ENCODE measurements around a stretch of chr18.

DNA sequence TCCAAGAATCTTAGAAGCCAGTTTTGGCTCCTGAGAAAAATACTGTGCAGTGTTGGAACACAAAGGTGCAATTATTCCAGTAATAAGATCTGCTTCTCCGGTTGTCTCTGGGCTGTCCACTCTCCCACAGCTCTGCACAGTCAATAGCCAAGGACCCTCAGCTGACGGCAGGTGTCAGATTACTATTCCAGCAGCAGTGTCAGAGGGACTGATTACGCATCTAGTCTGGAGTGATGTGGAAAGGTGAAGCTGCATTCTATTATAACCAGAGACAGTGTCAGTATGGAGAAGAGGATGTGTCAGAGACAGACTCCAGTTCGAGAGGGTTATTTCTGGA lies 163.5 kb upstream of the TMEM200C start:
- PRO-cap: no peak

DNA sequence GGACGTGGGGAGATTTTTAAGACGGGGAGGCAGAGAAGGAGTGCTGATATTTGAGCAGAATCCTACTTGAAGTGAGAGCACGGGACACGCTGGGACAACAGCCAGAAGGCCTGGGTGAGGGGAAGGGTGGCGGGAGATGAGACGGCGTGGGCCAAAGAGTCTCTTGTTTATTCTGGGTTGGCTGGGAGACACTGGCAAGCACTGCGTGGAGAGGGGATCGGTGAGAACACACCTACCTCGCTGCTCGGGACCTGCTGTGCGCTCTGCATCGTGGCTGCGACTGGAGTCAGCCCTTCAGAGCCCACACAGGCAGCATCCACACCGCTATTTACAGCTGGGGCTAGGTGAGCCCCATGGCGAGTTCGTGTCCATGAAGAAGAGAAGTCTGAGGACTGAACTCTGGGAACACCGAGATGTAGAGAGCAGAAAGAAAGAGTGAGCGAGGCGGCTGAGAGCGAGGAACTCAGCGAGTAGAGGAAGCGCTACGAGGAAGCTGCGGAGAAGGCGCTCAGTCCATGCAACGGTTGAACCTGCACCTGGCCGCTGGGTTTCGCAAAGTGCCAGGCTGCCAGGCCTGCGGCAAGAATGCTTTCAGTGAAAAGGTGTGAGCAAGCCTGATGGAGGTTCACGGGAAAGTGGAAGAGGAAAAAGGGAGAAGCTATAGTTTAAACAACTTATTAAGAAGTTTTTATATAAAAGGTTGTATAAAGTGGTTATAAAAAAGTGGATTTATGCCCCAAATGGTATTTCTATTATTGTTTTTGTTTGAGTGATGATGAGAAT lies 250.8 kb upstream of the TMEM200C start:
- PRO-cap: no peak

- PRO-cap: no peak
These were observed 43.5 kb downstream of the L3MBTL4 start for GRCh38 chr18:6371157-6371594.

DNA sequence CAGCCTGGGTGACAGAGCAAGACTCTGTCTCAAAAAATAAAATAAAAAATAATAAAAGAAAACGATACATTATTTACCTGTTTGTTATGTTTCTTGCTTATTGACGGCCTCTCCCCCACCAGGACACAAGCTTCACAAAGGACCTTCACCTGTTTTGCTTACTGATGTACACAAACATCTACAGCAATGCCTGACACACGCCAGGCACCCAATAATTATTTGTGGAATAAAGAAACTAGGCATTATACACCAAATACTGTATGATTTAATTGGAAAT lies 20.3 kb downstream of the L3MBTL4 start:
- PRO-cap: no peak

DNA sequence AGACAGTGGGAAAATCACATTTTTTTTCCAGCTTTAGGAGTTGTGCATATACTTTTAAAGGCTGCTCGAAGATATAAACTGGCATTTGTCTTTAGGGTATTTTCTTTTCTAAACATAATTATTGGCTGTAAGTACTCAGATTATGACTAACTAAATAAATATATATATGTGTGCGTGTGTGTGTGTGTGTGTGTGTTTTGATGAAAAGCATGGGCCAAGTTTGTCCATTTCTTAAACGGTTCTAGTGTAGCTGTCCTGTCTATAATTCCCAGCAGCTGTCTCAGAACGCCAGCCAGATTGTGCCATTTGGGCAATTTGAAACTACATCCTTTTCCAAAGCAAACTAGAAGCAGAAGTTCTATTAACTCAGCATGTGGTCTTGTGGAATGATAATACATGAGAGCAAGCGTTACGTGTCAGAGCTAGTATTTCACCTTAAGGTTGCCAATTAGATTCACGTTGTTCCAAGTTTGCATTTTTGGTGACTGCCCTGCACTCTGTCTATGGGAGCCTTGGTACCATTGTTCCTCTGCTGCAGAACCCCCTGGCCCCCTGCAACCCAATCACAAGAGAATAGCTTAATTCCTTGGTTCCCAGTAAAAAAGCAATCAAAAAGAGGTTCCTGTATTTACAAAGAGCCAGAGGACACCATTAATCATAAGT lies 1.7 kb downstream of the ARHGAP28 start:
- PRO-cap: no peak

GRCh38 chr18:7231513-7231874 lies 605 bp downstream of the LRRC30 start:
- PRO-cap: no peak

- PRO-cap: no peak
These were observed 26.3 kb downstream of the LRRC30 start for GRCh38 chr18:7257116-7257612.

DNA sequence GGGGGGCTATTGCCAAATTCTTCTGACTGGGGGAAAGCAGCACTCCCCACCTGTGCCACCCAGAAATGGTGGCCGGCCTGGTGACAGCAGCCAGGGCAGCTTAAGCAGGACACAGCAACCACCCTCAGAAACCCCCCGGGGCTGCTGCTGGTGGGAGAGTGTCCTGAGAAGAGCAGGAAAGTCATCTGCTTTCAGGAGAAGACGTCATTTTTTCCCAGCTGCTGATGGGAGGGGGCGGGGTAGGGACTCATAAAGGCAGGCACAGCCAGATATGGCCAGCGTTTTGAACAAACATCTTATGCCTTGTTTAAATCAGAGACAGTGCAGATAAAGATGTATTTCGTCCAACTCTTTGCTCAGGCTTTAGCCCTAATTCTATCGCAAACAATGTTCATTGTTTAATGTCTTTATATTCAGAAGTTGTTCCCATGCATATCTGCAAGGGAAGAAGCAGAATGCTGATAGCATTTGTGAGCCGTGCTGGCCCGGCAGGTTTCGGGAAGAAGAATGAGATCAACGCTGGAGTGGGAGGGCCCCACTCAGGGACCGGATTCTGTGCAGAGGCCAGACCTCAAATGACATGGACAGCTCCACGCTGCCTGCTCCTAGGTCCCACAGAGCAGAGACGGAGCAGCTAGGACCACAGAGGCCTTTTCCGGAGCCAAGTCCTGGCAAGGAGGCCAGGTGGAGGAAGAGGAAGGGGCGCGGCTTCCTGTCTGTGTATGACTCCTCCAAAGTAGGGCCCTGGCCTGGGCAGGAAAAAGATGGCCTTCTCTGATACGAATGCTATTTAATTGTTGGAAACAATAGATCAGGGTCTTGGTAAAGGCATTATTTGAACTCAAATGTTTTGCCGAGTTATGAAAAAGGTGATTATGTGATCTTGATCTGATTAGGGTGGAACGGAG lies 139.7 kb downstream of the LRRC30 start:
- PRO-cap: no peak

DNA sequence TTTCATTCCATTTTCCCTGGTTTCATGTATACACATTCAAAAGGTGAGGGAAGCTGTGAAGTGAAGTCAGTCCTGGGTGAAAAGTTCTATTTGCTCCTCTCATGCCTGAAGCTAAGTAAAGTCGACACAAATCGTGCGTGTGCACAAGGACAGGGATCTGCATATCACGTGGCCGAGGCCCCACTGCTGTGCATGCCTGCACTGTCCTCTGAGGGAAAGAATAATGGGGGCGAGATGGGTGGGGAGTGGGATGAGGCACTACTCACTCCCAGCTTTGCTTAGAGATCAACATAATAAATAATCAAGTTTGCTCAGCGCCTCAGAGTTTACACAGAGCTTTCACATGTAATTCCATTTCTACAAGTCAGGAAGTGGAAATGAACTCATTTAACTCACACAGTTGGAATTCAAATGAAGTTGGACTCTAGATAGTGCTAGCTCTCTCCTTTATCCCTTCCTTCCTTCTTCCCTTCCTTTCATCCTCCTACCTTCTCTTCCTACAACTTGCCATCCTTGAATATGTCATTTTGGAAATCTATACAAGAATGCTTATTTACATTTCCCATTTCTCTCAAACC lies 5.1 kb upstream of the PTPRM start:
- PRO-cap: no peak

- PRO-cap: no peak
These were observed 8.6 kb downstream of the PTPRM start for GRCh38 chr18:7575707-7576062.

- PRO-cap: no peak
These were observed 17.7 kb downstream of the PTPRM start for GRCh38 chr18:7584653-7585356.

DNA sequence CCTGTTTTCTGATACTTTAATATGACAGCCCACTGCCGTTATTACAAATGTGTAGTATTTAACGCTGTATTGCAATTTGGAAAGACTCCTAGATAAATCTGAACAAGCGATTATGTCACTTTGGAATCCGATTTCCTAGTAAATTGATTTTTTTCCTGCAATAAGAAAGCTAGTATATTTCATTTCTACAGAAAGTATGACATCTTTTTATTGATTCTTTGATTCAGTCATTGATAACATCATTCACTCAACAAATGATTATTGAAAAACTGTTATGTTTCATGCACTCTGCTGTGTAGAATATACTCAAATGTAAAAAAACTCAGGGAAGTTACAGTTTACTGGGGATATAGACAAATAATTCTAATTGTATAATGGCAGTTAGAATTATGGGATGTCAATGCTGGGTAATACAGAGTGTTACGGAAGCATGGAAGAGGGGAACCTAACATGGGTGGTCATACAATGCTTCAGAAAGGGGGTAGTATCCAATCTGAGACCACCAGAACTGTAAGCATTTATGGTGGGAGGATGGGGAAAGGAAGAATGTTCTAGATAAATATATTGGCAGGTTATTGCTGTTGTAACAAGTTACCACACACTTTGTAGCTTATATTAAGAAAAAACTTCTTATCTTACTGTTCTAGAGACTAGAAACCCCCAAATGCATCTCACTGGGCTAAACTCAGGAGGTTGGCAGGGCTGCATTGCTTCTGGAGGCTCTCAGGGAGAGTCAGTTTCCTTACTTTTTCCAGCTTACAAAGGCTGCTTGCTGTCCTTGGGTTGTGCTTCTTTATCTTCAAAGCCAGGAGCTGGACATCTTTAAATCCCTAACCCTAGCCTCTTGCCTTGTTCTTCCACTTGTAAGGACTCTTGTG lies 235.7 kb downstream of the PTPRM start:
- PRO-cap: no peak

- PRO-cap: no peak
These were observed 509.2 kb downstream of the PTPRM start for GRCh38 chr18:8076262-8076807.

- PRO-cap: no peak
These were observed 495.7 kb upstream of the RAB12 start for GRCh38 chr18:8113499-8113901.

GRCh38 chr18:8378972-8379549 lies 230.2 kb upstream of the RAB12 start:
- PRO-cap: no peak

DNA sequence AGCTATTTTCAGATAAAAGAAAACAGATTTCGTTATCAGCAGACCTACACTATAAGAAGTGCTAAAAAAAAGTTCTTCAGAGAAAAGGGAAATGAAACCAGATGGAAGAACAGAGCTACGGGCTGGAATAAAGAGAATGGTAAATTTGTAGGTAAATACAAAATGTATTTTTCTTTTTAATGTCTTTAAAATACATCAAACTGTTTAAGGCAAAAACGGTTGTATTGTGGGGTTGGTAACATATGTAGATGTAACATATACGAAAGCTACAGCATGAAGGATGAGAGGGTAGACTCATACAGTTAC lies 5.5 kb upstream of the RAB12 start:
- PRO-cap: no peak

GRCh38 chr18:8609600-8610394 lies 560 bp downstream of the RAB12 start:
- PRO-cap: no peak

- PRO-cap: no peak
These were observed 5.7 kb downstream of the RAB12 start for GRCh38 chr18:8614973-8615214.

GRCh38 chr18:8673495-8673867 lies 31.9 kb upstream of the MTCL1 start:
- PRO-cap: no peak

DNA sequence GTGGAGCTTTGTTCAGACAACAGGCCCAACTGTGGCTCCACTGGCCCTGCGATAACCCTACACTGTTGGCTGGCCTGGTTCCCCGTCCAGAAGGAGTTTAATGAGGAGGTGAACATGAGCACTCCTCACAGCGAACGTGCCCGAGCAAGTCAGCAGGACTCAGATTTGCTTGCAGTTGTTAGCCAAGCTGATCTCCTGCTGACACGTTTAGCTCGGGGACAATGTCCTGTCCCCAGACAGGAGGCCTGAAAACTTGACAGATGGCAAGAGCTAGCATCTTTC lies 20.1 kb upstream of the MTCL1 start:
- PRO-cap: no peak

All from osteocyte (in vitro differentiated cells).